NB4 (cell line): Measurements from ENCODE around the gene NUDT7.

GRCh38 chr16:77722450-77723531 lies at the start of gene NUDT7:
TSS of gene NUDT7 (plus strand) at chr16:77722514.
- RRBS = under 1% methylated on average over 22 of the region's 46 CpGs

DNA sequence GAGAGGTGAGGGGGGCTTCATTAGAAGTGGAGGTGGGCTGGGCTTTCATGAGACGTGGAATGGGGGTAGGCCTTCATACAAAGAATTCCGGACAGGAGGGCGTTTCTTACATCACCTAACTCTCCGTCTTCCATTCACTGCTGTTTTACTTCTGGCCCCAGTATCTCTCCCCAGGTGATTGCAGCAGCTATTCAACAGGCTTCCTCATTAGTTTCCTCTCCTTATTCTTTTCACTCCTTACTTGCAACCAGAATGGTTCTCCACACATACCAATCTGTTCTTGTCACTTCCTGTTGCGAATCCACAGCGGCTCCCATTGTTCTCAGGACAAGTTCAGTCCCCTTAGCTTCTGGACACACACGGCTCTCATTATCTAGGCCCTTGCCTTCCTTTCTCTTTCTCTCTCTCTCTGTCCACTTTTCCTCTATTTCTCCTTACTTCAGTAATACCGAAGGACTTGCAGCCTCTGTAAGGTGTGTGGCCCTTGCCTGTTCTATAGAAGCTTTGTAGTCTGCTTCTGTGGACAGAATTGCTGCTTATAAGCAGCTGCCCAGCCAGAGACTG lies 45.5 kb downstream of the VAT1L start:
- RRBS = no CpG with 5 or more reads among the region's 8 CpGs

- RRBS = no CpG with 5 or more reads among the region's 5 CpGs
Observed at GRCh38 chr16:77863315-77863956, 75.1 kb downstream of the VAT1L start.

DNA sequence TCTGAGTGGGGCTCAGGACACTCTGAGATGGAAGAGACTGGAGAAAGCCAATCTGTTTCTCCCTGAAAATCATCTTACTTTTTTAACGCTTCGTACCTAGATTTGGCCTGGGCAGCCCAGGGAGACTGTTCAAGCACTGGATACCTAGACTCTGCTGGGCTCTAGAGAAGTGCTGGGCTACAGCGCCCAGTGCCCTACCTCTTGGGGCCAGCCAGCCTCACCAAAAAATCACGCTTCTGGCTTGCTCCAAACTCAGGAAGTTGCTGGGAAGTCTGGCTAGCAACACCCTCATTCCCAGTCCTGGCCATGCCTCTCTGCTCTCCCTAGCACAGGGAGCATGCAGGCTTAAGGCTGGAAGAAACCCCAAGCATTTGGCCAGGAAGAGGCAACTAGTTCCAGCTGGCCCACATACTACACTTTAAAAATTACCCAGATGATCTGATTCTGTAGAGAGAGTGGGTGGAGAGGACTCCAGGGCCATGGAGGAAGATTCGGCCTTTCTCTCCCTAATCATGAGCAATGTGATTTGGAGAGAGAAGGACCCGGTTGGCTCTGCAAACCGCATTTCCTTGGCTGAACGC lies 406.0 kb downstream of the WWOX start:
- RRBS = no CpG with 5 or more reads among the region's 8 CpGs

GRCh38 chr16:78646967-78647567 lies 547.6 kb downstream of the WWOX start:
- RRBS = no CpG with 5 or more reads among the region's 6 CpGs

GRCh38 chr16:78714766-78715223 lies 615.3 kb downstream of the WWOX start:
- RRBS = no CpG with 5 or more reads among the region's 3 CpGs

DNA sequence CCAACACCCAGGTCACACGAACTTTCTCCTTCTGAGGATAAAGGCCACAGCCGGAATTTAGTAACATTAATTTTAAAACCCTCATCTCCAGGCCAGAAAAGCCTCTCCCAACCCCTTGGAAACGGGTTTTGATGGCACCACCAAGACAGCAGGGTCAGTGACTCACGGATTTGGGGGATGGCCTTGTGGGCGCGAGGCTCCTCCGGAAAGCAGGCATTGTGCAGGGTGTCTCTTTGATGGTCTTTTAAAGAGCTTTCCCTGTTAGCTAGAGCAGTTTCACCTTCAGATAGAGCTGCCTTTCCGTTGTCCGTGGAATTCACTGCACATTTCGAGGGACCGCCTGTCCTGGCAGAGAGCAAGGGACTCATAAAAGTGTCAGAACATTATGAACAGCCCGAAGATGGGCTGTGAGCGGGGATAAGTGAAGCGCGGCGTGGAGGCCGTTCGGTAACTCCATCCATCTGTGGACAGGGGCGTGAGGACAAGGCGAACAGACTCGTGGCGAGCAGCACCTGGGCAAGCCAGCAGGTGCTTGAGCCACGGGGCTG lies 371.3 kb downstream of the MAF start:
- RRBS = no CpG with 5 or more reads among the region's 23 CpGs

DNA sequence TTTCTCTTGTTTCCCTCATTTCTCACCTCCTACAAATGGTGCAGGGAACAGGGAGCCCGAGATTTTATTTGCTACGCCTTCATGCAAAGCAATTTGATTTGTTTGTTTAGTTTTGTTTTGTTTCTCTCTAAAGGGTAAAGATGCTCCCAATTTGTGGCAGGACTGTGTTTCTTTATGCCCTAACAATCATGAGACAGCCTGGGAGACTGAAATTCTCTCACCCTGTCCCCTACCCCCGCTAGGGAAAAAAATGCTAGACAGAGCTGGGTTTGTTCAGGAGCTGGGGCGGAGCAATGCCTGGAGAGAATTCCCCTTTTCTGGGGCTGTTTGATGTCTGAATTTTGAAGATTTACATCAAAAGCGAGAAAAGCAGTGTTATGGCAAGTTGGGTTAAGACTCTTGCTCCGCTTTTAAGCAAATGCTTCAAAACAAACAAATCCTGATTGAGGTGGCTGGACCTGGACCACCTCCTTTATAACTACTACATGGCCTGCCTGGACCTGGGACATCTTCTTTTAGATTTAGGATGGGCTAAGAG lies 8.4 kb downstream of the MAF start:
- RRBS = no CpG with 5 or more reads among the region's 6 CpGs

DNA sequence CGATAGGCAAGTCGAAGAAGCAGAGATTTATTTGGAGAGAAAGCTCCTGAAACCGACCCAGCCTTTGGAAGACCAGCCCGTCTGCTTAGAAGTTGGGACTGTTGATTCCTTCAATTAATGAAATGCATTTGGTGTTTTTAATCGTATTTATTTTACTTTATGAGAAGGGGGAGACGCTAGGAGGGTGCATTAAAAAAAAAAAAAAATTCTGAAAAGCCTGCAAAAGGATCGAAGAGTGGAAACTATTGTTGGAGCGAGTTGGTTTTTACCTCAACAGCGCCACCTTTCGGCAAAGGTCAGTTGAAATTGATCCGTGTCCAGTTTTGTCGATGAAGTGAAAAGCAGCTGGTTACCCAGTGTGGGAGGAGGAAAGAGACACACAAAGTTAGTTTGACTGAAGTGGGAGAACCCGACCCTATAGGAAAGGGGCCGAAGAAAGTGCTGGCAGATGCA lies 1.5 kb upstream of the MAF start:
- RRBS = no CpG with 5 or more reads among the region's 14 CpGs

- RRBS = no CpG with 5 or more reads among the region's 2 CpGs
Observed at GRCh38 chr16:80407206-80407903, 133.4 kb upstream of the DYNLRB2 start.

DNA sequence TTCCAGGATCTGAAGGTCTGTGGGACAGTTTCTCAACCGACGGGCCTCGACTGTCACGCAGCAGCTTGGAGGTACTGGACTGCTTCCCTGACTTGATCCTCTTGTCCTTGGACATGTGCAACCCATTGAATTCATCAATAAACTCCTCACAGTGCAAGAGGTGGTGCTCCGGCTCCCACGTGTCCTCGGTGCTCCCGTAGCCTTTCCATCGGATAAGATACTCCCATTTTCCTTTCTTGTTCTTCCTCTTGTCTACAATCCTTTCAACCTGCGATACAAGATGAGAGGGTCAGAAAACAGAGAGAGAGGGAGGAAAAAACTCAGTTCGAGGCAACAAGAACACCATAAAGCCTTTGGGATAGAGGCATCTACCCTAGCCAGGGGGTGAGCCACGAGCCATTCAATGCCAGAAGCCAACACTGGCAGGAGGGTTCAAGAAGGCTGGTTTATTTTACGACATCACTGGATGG lies 119.5 kb downstream of the CDYL2 start:
- RRBS = no CpG with 5 or more reads among the region's 13 CpGs

GRCh38 chr16:80718287-80718853 lies 86.0 kb downstream of the CDYL2 start:
- RRBS = no CpG with 5 or more reads among the region's 4 CpGs

- RRBS = no CpG with 5 or more reads among the region's 14 CpGs
Observed at GRCh38 chr16:81362305-81362954, 47.7 kb downstream of the GAN start.

DNA sequence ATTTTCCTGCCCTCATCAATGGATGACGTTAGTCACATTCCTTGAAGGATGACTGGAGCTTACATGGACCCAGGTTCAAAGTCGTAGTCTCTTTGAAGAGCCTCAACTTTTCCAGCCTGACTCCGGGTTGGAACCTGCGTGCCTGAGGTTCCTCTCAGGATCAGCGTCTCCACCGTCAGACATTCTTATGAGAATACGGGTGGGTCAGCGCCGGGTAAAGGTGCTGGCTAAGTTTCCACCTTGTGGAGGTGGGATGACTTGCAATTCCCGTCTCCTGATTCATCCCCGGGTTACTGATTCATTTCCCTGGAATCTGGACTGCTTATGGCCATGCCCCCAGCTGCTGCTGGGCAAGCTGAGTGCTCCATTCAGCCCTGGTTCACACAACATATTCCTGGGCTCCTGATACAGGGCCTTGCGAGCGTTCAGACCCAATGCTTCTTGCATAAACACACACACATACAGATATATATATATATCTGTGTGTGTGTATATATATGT lies 38.9 kb upstream of the CMIP start:
- RRBS = 97% methylated on average over 7 of the region's 13 CpGs

- RRBS = no CpG with 5 or more reads among the region's 13 CpGs
Observed at GRCh38 chr16:81451622-81452397, 7.2 kb downstream of the CMIP start.

- RRBS = no CpG with 5 or more reads among the region's 3 CpGs
Observed at GRCh38 chr16:81459950-81460423, 15.4 kb downstream of the CMIP start.

DNA sequence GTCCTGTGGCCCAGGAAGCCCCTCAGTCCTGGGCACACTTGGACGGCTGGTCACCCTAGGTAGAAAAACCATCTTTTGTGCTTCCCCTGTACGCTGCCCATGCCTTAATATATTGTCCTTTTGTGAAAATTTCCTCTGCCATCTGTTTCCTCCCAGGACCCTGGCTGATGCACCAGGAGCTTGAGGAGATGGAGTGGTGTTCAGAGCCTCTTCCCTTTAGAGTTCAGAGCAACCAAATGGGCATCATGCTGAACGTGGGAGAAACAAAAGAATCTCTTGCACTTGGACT lies 15.8 kb downstream of the CMIP start:
- RRBS = no CpG with 5 or more reads among the region's 3 CpGs

GRCh38 chr16:81460796-81461515 lies 16.3 kb downstream of the CMIP start:
- RRBS = no CpG with 5 or more reads among the region's 7 CpGs

- RRBS = no CpG with 5 or more reads among the region's 25 CpGs
Observed at GRCh38 chr16:81558246-81559236, 113.9 kb downstream of the CMIP start.

DNA sequence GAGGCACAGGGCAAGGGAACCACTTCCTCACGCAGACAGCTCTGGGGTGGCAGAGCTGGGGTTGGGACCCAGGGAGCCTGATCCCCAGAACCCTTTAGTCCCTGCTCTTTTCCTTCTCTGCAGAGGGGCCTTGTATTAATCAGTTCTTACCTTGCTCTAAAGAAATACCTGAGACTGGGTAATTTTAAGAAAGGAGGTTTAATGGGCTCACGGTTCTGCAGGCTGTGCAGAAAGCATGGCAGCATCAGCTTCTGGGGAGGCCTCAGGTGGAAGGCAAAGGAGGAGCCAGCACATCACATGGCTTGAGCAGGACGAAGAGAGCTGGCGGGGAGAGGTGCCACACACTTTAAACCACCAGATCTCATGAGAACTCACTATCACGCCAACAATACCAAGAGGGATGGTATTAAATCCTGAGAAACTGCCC lies 137.1 kb downstream of the CMIP start:
- RRBS = no CpG with 5 or more reads among the region's 5 CpGs